Epithelial cell of prostate (primary cell): ENCODE results near the genes CCDC9, C5AR2 and CRX.

GRCh38 chr19:47242996-47243626, 12.1 kb upstream of the BBC3 start:
- RRBS, result under 1% methylated on average over 9 of the region's 49 CpGs

DNA sequence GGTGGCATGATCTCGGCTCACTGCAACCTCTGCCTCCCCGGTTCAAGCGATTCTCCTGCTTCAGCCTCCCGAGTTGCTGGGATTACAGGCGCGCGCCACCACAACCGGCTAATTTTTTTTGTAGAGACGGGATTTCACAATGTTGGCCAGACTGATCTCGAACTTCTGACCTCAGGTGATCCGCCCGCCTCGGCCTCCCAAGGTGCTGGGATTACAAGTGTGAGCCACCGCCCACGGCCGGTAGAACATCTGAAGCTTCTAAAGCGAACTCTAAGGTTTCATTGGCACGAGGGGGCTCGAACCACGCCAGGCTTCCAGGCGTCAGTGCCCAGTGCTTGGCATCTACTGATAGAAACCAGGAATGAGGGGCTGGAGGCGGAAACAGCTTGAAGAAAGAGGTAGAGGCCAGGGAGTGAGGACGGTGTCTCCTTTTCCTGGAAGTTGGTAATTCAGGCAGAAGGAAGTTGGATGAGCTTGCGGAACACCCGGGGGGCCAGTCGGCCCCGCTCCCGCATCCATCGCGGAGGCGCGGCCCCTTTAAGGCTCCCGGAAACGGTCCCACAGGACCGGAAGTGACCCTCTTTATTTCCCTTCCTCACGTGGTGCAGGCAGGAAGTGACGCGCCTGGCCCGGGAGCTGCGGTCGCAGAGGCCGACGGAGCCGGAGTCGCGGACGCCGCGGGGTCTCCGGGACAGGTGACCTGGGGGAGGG, at the start of gene CCDC9:
TSS of gene CCDC9 (plus strand) at position 611 of the 711 bp plus-strand sequence.
- RRBS, result 1% methylated on average over 14 of the region's 50 CpGs

DNA sequence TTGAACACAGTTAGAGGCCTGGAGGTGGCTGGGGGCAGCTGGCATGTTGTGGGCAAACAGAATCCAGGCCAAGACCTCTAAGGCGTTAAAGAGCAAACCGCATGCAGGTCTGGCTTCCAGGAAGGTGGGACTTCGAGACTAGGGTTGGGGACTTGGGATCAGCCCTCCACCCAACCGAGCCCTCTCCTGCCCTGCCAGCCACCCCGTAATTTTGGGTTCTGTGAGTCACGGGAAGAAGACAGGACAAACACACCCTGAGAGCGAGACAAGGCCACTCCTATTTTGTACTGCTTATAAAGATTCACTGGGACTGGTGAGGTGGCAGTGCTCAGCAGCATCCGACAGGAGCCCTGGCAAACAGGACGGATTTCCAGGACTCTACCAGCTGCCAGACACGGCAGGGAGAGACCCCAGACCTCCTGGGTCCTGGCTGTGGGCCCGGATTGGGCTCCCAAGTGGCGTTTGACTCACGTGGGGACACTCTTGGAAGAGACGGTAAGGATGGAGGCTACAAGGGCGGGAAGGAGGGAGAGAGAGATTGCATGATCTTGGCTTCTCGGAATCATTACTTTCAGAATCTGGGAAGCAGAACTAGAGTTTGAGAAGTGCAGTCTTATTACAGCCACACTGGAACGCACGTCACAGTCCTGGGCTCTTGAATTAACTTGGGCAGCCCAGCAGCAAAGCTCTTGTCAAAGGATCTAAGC, at the start of gene C5AR2:
TSS of gene C5AR2 (plus strand) at position 321 of the 707 bp plus-strand sequence.
- RRBS, result no CpG with 5 or more reads among the region's 18 CpGs

GRCh38 chr19:47369805-47370589, 20.9 kb downstream of the DHX34 start:
- RRBS, result no CpG with 5 or more reads among the region's 18 CpGs

GRCh38 chr19:47480114-47480495, 3.9 kb downstream of the KPTN start:
- RRBS, result no CpG with 5 or more reads among the region's 23 CpGs

DNA sequence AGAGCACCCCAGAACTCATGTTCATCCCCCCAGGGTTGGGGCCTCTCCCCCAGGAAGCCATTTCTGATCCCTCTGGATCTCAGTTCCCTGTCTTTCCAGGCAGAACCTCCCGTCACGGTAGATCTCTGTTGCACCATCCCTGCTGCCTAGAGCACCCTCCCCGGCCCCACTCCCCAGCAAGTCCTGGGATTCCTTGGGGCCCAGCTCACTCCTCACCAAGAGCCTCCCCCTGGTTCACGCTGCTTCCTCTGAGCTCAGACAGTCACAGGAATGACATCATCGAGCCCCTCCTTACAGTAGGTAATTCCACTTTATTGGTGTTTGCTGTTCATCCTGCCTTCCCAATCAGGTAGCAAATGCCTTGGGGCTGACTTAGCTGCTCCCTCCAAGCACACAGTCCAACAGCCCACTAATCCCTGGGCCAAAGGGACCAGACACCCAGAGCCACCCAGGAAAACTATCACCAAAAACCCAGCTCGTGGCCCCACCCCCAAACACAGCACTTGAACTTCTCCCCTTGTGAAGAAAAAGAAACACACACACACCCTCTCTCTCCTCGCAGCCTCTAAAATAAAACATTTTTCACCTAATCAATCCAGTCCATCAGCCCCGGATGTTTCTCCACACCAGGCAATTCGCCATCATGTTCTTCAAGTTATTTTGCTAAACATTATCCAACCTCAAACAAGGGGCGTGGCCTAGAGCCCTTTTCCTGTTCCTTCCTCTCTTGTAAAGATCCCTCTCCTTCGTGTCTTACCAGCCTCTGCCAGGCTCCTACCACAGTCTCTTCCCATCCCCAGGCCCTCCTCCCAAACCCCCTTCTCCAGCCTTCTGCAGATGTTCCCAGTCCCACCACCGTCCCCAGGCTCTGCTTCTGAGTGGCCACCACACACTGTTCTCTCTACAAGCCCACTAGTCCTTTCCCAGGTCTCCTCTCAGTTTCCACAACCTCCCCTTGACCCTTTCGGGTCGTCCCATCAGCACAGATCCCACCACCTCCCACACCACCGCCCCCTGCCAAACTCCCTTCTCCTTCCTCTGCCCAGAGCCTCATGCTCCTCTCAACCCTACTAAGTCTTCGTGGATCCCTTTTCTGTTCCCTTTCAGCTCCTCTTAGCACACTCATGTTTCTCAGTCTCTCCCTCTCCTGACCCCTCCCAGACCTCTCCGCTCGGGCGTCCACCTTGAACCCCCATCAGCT, 2.3 kb downstream of the NAPA start:
- RRBS, result no CpG with 5 or more reads among the region's 19 CpGs

- RRBS, result under 1% methylated on average over 20 of the region's 50 CpGs
Observed at GRCh38 chr19:47600510-47601172, 8.3 kb upstream of the BICRA start.

GRCh38 chr19:47609328-47609957, 509 bp downstream of the BICRA start:
- RRBS, result 1% methylated on average over 34 of the region's 53 CpGs

- RRBS, result no CpG with 5 or more reads among the region's 9 CpGs
Observed at GRCh38 chr19:47613198-47613646, 4.3 kb downstream of the BICRA start.

DNA sequence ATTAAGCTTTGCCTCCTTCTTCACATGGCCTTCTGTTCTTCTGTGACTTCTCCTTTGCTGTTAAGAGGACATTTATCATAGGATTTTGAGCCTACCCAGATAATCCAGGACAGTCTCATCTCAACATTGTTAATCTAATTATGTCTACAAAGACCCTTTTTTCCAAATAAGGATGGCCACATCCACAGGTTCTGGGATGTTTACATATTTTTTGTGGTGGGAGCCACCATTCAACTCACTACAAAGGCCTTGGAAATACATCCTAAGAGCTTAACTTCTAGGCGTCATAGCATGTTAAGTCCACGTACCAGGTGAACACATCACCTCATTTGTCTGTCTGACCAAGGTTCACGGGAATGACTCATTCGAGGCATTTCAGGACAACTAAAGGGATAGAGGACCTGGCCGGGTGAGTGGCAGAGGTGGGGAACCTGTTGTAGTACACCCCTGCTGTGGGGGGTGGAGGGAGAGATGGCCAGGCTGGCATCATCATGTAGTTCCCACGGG, 51.4 kb downstream of the BICRA start:
- RRBS, result no CpG with 5 or more reads among the region's 6 CpGs

DNA sequence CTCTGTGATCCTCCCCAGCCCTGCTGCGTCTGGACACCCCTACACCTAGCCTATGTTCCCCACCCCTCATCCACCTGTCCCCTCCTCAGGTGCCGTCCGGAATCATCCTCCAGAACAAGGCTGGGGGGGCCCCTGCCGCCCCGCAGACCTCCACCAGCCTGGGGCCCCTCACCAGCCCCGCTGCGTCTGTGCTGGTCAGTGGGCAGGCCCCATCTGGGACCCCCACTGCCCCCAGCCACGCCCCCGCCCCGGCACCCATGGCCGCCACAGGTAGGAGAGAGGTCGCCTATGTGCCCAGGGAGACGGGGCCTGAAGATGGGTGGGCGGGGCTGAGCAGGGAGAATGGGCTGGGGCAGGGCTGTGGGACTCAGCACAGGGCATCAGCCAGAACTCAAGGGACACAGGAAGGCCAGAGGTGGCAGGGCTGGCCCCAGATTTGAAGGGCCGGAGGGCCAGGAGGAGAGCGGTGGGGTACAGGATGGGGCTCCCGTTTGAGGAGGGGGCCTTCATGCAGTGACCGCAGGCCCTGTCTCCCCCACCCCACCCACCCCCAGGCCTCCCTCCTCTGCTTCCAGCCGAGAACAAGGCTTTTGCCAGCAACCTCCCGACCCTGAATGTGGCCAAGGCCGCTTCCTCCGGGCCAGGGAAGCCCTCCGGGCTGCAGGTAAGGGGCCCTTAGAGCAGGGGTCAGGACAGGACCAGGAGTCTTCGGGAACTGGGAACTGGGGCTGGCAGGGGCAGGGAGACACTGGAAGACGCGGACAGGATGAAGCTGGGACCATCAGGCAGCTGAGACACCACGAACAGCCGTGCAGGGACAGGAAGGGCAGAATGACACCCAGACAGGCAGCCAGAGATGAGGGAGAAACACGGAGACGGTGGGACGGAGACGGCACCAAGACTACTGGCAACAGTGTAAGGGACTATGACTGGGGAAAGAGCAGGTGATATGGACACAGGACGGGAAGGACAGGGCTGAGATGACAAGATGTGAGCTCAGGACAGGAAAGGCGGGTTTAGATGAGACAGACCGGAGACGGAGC, 18.1 kb upstream of the EHD2 start:
- RRBS, result no CpG with 5 or more reads among the region's 36 CpGs

DNA sequence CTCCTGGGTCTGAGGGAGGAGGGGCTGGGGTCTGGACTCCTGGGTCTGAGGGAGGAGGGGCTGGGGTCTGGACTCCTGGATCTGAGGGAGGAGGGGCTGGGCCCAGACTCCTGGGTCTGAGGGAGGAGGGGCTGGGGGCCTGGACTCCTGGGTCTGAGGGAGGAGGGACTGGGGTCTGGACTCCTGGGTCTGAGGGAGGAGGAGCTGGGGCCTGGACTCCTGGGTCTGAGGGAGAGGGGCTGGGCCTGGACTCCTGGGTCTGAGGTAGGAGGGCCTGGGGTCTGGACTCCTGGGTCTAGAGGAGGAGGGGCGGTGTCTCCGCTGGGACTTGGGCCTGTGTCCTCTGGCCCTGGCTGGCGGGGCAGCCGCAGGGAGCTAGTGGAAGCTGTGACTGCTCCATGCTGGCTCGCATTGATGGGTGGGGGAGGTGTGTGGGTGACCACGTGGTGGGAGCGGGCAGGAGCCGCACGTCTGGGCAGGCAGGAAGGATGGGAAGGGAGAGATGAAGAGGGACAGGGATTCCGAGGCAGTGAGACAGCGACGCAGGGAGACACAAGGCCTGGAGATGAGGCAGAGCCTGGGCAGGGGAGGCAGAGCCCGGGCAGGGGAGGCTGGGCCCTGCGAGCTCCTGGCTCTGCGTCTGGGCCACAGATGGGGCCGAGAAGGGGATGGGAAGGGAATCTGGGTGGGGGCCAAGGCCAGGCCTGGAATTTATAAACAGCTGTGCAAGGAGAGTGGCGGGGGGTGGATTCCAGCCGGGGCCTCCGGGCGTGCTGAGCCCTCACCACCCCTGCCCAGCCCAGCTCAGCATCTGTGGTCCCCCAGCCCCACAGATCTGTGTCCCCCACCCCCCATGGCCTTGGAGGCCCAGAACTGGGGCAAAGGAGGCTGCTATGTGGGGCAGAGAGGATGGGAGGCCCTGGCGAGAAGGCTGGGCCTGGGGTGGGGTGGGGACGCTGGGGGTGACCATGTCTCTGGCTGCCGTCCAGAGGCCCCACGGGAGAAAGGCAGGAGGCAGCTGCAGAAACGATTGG, 5.8 kb downstream of the EHD2 start:
- RRBS, result no CpG with 5 or more reads among the region's 25 CpGs

DNA sequence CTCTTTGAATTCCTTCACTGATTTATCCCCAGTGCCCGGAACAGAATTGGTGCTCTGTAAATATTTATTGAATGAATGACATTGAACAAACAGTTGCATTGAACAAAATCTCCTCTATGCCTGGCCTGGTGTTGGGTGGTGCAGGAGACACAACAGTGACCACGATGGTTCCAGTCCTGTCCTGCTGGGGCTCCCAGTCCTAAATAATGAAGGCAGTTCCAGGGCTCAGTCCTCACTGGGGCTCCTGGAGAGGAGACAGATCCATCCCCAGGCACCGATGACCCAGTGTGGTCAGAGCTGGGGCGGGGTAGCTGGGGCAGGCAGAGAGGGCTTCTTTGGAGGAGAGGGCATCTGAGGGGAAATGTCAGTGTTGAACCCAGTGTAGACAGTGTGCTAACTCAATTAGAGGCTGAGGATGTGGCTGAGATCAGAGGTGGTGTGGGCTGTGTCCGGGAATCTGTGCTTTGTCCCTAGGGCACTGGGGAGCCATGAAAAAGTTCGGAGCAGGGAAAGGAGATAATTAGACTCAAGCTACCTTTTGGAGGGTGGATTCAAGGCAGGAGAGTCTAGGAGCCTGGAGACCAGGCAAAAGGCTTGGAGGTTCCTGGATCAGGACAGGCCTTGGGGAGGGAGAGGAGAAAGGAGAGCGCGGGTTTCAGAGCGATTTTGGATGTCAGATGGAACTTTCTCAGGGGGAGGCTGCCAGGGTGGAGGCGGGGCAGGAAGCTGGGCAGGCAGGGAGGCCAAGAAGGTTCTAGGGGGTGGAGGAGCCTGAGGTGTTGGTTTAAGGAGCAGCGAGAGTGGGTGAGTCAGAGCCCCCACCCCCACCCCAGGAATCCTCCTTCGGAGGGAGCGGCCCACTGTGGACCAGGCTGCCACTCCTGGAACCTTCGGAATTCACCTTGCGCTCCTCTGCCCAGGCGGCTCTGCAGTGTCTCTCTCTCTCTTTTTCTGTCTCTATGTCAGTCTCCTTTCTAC, 15.9 kb downstream of the EHD2 start:
- RRBS, result no CpG with 5 or more reads among the region's 16 CpGs

DNA sequence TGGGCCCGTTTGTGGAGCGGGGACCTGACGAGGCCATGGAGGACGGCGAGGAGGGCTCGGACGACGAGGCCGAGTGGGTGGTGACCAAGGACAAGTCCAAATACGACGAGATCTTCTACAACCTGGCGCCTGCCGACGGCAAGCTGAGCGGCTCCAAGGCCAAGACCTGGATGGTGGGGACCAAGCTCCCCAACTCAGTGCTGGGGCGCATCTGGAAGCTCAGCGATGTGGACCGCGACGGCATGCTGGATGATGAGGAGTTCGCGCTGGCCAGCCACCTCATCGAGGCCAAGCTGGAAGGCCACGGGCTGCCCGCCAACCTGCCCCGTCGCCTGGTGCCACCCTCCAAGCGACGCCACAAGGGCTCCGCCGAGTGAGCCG, 4.3 kb upstream of the NOP53 start:
- RRBS, result 80% methylated on average over 1 of the region's 32 CpGs

GRCh38 chr19:47751154-47751731, 5.9 kb downstream of the NOP53 start:
- RRBS, result no CpG with 5 or more reads among the region's 11 CpGs

DNA sequence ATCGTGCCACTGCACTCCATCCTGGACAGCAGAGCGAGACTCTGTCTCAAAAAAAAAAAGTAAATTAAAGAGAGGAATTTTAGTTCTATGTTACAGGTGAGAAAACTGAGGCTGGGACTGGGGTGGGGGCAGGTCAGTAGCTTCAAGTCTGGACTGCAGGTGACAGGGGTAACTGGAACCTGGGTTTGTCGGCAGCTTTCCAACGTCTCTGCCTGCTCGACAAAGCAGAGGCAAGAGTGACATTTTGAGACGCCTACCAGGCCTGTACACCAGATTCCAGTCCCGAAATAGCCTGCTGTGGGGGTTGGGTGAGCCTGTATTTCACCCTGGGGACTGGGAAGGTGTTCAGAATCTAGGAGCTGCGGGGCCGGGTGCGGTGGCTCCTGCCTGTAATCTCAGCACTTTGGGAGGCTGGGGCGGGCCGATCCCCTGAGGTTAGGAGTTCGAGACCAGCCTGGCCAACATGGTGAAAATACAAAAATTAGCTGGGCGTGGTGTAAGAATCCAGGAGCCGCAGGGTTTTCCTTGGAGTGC, 1.3 kb downstream of the SELENOW start:
- RRBS, result no CpG with 5 or more reads among the region's 15 CpGs

GRCh38 chr19:47821813-47822322, at the start of gene CRX:
Gene CRX (plus strand): TSS chr19:47821937.
- RRBS, result no CpG with 5 or more reads among the region's 17 CpGs

DNA sequence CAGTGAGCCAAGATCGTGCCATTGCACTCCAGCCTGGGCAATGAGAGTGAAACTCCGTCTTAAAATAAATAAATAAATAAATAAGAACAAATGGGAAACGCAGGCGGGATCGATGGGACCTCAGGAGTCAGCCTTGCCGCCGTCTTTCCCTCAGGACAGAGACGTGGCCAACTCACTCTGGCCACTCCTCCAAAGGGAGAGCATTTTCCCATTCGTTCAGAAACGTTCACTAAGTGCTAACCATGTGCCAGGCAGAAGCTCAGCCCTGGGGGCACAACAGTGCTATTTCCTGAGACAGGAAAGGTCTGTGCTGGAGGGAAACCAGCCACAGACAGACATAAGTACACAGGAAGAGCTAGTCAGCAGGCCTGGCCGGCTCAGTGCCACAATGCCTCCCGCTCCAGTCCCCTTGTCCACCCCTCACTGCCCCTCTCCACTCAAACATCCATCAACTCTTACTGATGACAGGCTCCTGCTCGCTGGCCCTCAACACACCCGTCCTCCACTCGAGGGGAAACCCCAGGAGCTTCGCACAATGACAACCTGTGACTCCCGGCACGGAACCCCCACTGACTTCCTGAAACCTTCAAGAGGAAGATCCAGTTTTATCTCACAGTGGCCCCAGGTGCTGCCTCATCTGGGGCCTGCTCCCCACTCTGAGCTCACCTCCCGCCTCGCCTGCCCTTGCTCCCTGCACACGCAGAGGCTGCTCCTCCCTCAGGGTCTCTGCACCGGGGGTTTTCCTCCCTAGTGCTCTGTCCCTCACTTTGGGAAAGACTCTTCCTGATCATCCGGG, 11.3 kb upstream of the PLA2G4C start:
- RRBS, result no CpG with 5 or more reads among the region's 23 CpGs

DNA sequence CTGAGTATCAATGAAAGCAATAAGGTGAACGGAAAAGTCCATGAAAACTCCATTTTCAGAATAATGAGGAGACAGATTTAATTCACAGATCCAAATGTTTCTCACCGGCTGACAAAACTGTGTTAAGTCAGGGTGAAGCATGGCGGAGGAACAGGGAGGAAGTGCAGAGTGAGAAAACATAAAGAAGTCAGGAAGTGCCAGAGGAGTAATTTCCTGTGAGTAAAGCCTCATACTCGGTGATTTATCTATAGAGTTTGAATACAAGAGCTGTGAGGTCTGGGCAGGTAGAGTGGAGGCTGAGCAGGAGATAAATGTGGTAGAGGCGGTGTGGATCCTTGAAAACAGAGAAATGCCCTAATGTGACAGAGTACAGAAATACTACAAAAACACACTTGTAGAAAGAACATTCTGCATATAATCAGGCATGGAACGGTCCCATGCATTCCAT, 11.4 kb downstream of the CARD8 start:
- RRBS, result no CpG with 5 or more reads among the region's 6 CpGs

DNA sequence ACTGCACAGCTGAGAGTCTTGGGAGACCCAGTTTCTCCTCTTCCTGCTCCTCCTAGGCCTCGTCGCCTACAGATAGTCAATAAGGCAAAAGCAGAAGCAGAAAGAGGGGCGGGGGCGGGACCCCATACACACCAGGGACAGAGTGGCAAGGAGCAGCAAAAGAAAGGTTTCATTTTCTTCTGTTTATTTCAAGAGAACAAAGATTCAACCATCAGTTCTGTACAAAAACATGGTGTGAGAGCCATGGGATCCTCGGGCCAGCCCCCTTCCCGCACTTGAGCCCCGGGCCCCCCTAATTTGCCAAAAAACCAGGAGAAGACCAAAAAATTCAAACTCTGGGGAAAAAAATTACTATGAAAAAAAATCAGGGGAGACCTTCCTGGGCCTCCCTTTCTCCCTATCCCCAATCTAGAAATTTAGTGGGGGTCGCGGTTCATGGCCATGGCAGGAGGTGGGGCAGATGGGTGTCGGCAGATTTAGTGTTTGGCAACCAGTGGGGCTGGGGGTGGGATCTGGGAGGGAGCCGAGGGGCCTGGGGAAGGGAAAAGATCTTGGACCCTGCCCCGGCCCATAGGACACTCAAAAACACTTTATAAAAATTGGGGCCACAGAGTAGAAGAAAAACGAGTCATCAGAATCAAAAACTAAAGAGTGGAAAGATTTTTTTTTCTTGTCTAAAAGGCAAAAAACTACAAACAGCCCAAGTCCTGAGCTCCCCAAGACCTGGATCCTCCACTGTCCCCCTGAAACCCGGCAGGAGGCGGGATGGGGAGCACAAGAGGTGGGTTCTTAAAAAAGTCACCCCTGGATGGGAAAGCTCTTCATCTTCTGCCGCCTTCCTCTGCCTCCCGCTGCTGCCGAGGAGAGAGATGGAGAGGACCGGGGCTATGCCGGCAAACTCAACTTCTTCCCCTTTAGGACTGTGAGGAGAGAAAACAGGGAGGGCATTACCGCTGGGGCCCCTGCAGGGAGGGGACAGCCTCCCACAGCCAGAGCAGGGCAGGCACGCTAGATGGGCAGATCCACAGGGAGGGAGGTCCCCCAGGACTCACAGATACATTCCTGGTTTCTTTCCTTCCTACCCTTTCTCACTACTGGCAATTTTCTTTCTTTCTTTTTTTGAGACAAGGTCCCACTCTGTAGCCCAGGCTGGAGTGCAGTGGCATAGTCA, 8.6 kb downstream of the KDELR1 start:
- RRBS, result no CpG with 5 or more reads among the region's 22 CpGs